ENCODE measurements around the gene SPP2.

GRCh38 chr2:233145608-233146696, 85.8 kb downstream of the INPP5D start:
- RRBS = no CpG with 5 or more reads among the region's 25 CpGs

DNA sequence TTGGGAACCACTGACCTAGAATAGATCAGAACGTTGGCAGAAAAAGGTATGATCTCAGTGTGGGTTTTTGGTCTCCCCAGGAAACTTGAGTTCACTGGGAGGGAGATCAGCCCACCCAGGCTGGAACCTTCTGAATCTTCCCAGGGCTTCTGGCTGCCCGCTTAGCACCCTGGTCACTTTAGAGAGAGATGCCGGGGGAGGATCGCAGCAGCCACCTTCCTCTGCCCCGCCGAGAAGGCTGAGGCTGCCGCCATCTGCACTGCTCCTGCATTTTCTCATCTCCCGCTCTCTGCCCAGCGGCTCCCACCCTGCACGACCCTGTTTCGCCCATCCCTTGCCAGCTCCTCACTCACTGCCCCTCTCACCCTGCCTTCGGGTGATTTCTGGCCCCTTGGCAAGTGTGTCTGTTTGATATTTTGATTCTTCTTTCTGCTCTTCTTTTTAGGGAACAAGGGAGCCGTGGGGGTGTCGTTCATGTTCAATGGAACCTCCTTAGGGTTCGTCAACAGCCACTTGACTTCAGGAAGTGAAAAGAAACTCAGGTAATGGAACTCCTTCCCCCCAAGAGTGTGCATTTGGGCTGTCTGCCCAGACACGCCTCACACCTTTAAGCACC, 82.5 kb upstream of the ATG16L1 start:
- RRBS = no CpG with 5 or more reads among the region's 16 CpGs

DNA sequence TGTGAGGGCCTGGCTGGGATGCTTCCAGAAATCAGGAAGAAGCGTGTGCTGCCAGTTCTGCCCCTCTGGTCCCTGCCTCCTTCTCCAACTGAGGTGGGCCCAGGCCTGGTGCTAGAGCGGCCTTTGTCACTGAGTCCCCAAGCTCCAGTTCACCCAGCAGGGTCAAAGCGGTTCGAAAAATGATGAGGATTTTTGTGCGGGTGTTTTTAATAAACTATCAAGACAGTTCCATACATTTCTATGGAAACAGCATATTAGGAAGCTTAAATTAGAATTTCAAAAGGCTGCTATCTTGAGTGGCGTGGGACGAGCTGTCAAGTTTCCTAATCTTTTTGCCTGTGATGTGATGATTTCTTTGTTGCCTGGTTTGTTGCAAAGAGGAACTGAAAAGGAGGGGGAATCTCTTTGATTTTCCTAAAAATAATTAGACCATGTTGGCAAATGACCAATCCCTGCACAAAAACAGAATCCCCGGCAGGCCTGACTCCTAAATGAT, 66.2 kb upstream of the ATG16L1 start:
- RRBS = no CpG with 5 or more reads among the region's 8 CpGs

DNA sequence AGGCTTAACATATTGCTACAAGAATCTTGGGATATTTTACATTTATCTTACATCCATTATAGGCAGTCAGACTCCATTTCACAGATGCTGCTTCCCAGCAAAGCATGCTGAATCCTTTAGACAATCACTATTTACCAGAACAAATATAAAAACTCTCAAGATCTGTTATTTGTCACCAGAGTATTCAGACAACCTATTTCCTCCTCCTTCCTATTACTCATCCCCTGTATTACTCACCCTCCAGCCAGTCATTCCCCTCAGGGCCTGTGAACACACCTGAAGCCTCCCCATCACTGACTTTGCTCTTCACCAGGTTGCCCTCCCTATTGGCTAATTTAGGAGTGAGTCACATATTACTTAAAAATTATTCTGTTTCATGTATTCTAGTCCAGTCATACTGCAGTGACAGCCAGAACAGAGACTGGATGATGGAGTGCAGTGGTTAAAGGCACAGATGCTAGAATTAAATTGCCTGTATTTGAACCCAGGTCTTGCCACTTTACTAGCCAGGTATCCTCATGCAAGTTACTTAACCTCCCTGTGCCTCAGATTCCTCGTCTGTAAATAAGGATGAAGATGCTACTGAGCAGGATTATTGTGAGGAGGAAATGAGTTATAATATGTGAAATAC, 3.7 kb upstream of the ATG16L1 start:
- RRBS = no CpG with 5 or more reads among the region's 1 CpG

GRCh38 chr2:233329551-233329951, 21.9 kb downstream of the SAG start:
- RRBS = no CpG with 5 or more reads among the region's 4 CpGs

DNA sequence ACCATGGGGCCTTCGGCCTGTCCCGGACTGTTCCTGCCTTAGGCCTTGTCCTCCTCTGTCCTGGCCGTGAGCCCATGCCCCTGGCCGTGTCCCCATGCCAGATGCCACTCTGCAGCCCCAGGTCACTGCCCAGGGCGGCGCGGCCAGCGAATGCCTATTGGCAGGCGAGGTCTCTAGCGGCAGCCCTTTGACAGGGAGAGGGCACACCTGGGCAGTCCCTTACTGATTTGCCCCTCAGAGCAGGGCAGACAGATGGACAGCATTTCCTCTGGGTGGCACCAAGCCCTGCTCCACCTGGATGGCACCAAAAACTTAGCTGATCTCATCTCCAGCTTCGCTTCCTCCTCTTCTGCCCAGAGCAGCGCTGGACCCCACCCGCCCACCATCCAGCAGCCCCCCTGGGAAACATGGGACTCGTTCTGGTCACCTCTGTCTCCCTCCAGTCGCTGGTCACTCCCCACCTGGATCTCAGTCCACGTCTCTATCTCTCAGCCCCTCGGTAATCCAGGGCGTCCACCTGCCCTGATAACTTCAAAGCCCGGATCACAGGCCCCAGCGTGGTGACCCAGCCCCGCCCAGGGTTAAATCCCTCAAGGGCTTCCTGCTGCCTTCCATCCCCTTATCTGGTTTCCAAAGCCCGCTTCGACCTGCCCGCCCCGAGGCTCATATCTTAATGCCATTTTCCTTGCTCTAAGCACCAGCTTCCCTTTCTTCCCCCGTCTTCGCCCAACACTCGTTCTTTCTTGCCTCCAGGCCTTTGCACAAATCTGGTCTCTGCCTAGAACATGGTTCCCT, 905 bp upstream of the DGKD start:
- RRBS = no CpG with 5 or more reads among the region's 28 CpGs

DNA sequence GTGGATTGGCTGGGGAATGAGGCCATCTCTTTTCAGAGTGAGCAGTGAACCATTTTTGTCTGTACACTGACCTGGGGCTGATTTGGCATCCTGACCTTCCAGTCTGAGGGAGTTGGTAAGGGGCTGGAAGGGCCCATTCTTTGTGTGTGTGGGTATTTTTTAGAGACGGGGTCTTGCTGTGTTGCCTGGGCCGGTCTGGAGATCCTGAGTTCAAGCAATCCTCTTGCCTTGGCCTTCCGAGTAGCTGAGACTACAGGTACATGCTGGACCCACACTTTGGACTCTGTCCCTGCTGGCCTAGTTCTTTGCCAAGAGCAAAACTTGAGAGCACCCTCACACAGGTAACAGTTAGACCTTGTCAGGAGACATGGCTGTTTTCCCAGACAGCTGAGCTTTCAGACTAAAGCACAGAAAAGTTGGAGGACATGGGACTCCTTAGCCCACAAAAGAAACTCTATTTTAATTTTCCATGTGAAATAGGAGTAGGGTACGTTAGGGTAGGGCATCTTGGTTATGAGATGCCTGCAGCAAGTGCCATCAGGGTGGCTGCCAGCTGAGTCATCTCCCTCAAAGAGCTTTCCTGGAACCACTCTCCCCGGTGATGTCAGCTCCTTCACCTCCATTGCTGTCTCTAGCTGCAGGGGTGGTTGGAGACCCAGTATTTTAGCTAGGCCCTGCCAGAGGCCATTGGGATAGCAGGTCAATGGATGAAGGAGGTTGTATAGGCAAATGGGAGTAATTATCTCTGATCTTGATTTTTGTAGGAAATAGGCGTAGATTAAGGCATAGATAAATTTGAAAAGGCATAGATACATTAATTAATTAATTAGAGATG, 60.7 kb downstream of the DGKD start:
- RRBS = no CpG with 5 or more reads among the region's 6 CpGs

GRCh38 chr2:233419903-233420239, 65.6 kb downstream of the DGKD start:
- RRBS = no CpG with 5 or more reads among the region's 6 CpGs

DNA sequence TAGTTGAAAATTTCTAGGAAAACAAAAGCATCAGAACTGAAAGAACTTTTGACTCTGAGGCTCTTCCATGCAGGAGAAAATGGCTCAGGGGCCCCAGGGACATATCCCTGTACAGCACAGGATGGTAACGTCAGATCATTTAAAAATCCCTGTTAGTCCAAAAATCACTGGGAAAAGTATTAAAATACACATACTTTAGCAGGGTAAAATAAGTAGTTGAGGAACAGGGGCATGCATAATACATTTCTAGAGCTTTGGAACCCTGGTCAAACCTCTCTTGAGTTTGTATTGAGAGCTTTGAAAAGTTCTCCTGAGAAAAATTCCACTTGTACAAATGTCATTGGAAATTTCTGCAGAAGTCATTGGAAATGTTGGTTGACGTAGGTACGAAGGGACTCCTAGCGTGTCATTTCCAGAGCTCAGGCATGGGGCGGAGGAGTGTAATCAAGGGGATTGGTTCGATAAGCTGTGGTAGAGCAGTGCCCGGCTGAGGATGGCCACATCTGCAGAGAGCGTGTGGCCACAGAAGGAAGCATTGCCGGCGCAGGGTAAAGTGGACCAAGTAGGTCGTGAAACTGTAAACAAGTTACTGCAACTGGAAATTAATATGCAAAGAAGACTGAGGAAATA, 101.6 kb downstream of the DGKD start:
- RRBS = 97% methylated on average over 3 of the region's 11 CpGs

GRCh38 chr2:233473529-233474128, 93.0 kb downstream of the USP40 start:
- RRBS = no CpG with 5 or more reads among the region's 21 CpGs

DNA sequence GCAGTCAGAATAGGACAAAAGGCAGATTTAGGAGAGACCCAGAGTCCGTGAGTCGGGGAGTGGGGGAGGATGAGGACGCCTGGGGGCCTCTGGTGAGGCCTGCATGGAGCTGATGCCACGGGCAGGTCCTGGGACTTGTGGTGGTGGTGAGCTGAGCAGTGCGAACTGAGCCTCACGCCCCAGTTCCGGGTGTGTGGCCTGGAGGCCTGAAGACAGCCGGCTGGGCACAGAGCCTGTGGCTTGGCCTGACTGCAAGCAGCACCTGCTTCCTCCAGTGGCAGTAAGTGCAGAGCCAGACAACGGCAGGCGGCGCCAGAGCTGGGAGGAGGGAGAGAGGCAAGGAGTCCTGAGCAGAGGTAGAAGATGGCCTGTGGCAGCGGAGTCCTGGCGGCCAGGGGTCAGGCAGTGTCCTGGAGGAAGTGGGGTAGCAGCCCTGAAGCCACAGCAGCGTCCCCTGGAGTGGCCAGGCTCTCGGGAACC, 86.2 kb downstream of the USP40 start:
- RRBS = no CpG with 5 or more reads among the region's 15 CpGs

DNA sequence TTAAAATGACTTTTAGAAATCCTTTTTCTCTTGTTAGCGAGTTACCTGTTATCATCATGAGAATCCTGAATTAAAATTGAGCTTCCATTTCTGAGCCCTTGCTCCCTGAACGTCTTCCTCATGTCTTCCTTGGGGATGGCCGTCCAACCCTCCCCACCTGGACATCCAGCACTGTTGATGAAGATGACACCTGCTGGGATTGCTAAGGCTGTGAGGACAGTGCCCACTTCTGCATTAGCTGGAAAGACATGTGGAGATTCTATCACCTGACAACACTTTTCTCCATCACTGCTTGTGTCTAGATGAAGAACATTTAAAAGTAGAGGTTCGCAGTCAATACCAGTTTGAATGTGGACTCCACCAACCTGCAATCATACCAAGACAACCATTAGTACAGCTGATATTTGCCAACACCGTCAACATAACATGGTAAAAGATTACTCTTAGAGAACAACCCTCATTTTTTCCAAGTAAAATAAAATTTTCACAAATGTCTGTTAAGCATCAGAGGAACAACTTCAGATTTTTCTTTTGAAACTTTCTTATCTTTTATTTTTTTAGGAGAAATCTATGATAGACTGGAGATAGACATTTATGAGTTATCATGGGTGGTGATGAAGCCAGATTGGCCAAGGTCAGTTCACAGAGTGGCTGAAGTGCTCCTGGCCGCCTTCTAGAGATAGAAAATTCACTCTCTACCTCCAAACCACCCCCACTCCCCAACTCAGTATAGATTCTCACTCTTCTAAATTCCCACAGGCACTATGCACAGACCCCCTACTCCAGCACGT, 43.3 kb downstream of the USP40 start:
- RRBS = no CpG with 5 or more reads among the region's 7 CpGs

GRCh38 chr2:233754946-233755603, 5.0 kb upstream of the UGT1A1 start:
- RRBS = no CpG with 5 or more reads among the region's 43 CpGs

DNA sequence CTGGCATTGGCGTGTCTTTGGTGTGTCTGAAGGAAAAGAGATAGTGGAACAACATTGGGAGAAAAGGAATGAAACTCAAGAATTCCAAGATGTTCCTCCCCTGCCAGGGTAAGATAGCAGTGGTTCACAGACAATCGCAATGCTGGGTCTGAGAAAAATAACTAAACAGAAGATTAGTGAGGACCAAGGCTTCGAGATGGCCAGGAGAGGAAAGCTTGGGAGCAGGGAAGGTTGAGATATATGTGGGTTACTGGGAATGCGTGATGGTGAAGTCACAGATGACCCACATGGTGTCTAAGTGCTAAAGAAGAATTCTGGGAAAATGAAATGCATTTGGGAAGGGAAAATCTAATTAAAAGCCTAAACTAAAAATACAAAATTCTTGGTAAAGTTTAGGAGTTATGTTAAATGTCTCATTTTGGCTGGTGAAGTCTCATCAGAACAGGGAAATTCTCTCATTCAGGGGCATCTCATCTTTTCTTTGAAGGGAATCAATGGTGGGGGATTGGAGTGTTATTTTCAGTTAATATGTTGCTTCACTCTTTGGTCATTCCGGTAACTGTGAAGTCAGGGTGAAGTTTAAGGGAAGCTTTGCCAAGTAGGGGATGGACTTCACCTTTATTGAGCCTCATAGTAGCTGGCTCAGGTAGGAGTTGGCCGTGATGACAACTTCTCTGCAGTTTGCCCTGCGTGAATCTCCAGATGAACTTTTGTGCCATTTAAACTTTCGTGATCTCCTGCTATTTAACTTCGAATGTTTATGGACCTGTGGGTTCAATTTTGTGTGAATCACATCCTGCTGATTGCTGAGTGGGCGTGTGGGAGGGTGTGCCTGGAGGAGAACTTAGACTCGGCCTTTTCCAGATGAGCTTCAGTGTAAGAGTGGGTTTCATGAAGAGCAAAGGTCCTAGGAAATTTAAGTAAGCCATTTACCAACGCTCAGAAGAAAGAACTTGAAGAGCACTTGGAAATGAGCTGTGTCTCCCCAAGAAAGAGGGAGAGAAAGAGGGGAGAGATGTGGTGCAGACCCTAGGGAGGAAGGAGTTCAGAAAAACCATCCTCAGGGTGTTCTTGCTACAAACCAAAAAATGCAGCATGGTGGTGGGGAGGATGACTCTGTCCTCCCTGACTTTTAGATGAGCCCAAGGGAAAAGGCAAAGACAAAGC, 4.0 kb downstream of the UGT1A1 start:
- RRBS = no CpG with 5 or more reads among the region's 12 CpGs

DNA sequence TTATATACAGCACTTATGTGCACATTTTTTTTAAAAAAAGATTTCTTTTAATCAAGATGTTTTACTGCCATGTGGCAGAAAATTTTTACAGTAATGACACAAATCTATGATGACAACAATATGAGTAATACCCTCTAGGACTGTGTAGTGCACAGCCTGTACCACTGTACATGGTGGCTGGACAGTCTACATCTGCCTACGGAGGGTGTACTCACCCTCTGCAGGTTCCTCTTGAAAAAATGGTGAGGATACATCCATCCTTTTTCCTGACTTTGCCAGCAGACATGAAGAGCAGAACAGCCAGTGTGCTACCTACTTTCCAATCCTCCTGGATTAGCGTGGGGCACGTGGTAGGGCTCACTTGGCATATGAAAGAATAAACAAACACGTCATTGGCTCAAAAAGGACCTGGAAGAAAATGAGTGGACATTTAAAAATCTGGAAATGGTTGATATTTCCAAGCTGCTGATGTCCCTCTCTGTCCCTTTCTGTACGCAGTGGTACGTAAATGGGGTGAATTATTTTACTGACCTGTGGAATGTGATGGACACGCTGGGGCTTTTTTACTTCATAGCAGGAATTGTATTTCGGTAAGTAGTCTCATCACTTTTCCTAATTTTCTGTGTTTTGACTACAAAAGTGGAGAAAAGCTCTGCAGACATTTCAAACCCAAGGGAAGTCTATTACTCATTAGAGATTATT, 62.7 kb downstream of the TRPM8 start:
- RRBS = no CpG with 5 or more reads among the region's 8 CpGs

GRCh38 chr2:234050312-234050943, at the start of gene SPP2:
Gene SPP2 (plus strand): TSS chr2:234050702.
- RRBS = no CpG with 5 or more reads among the region's 4 CpGs

- RRBS = no CpG with 5 or more reads among the region's 2 CpGs
These were observed 87.0 kb downstream of the SPP2 start for GRCh38 chr2:234137585-234137798.

- RRBS = no CpG with 5 or more reads among the region's 4 CpGs
These were observed 141.3 kb downstream of the SPP2 start for GRCh38 chr2:234191782-234192189.

DNA sequence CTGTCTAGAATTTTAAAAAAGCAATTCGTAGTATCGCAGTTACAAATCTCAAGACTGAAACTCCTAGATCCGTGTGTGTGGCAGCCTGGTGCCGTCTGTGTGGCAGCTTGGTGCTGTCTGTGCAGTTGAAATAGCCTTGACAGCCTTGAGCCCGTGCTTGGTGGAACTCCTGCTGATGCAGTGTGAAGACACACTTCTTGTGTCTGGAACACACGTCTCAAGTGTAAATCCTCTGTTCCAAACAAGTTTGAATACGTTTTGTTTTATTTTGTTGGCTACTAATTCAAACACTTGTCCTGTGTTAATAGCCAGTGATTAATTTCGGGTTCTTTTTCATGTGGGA, 152.6 kb downstream of the SPP2 start:
- RRBS = no CpG with 5 or more reads among the region's 8 CpGs

GRCh38 chr2:234292514-234293341, 204.2 kb downstream of the ARL4C start:
- RRBS = no CpG with 5 or more reads among the region's 9 CpGs

Data from HL-60 (cell line).